Subcutaneous preadipocyte (primary cell): Measurements from ENCODE around the gene ANKRD61.

DNA sequence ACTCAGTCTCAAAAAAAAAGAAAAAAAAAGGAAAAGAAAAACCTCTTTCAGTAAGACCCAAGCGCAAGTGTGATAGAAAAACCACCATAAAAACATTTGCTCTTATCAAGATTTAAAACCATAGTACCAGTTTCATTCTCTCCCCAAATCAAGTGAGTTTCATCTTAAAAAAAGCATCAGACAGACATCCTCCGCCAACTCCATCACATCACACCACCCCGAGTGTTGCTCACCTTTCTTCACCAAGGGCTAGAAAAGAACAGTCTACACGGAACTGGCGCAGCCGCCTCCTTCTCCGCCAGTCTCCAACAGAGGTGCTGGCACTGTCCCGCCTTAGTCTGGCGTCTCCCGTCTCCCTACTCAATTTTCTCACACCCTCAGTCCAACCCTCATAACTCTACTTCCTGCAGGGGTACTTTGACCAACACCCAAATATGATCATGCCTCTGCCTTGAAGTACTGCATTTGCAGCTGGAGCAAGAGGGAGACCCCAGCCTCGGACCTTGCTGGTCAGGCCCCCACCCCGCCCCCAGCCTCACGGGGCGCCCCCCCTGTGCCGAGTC lies 46.9 kb upstream of the WIPI2 start:
- CAGE, long polyA plus RNA: no peak

DNA sequence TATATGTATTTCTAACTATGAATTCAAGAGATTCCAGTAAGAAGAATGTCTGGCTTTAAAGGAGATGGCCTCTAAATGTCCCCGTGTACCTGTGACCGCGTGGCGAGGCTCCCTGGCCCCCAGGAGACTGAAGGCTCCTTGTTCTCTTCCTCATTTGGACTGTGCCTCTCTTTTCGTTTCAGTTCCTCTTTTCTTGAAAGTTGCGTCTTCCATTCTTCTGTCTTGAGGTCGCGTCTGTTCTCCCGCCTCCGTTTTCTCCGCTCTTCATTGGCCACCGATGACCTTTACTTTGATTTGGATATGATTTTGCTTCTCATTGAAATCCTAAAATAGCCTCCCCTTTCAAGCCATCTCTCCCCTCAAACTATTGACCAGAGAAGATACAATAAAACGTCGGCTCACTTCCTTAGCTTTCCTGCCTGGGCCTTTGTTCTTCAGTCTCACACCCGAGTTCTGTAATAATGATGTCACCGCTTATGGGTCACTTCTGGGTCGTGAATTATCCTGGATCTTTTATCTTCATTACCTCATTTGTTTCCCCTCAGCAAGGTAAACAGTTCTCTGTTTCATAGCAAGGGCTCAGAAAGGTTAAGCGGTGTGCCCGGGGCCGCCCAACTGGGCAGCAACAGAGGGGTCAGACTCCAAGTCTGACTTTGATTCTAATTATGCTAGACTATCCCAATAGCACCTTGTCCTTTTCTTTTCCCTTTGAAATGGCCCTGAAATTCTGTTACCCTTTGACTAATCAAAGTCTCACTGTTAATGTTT lies 28.8 kb downstream of the WIPI2 start:
- CAGE, long polyA plus RNA: no peak

- CAGE, long polyA plus RNA: no peak
Measured at GRCh38 chr7:5223492-5224001, 33.5 kb downstream of the WIPI2 start.

DNA sequence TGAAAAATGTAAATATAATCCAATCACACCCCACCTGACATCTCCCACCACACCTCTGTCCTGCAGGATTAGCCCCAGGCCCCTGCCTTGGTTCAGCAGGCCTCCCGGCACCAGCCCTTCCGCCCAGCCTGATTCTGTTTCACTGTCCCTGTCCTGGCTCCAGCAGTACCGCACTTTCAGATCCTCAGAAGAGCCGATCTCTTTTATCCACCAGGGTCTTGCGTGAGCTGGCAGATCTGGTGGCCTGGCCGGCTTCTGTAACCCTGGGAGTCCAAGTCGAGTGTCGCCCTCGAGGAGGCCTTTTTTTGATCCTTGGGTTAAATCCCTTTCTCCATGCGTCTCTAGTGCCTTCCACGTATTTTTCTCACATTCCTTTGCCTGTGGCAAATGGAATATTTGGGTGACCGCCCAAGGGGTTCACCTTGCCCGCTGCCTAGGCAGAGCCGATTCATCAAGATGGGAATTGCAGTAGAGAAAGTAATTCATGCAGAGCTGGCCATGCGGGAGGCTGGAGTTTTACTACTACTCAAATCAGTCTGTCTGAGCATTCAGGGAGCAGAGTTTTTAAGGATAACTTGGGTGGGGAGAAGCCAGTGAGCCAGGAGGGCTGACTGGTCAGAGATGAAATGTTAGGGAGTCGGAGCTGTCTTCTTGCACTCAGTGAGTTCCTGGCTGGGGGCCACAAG lies 34.1 kb downstream of the WIPI2 start:
- CAGE, long polyA plus RNA: no peak

GRCh38 chr7:5225304-5226554 lies 35.7 kb downstream of the WIPI2 start:
- CAGE, long polyA plus RNA: no peak

- CAGE, long polyA plus RNA: no peak
Measured at GRCh38 chr7:5425240-5425522, 1.5 kb upstream of the TNRC18 start.

GRCh38 chr7:5528928-5529487 lies 1.4 kb downstream of the ACTB start:
- CAGE, long polyA plus RNA: no peak

DNA sequence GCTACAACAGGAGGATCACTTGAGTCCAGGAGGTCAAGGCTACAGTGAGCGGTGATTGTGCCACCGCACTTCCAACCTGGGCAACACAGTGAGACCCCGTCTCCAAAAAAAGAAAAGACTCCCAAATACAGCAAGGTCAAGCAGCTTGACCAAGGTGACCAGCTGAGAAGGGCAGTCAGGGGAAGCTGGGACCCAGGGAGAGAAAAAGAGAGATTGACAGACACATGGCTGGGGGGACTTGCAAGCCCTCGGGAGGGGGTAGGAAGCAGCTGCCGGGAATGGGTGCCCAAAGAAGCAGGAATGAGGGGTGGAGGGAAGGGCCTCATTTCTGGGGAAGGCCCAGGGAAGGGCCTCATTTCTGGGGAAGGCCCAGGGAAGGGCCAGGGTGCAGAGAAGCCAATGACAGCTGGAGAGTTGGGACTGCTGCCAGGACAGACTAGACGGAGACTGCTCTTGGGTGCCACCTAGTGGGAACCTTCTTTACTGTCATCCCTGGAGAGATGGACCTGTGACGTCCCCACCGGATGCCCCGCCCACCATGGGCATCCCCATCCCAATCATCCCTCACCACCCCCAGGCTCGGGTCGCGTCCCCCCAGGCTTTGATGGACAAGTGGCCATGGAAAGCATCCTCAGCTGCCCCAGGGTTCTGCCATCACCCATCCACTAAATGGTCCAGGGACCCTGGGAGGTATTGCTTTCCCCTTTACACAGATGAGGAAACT lies 28.3 kb upstream of the ACTB start:
- CAGE, long polyA plus RNA: no peak

- CAGE, long polyA plus RNA: no peak
Measured at GRCh38 chr7:5610337-5610855, 17.8 kb downstream of the FSCN1 start.

GRCh38 chr7:5622288-5622873 lies 29.8 kb downstream of the FSCN1 start:
- CAGE, long polyA plus RNA: no peak

- CAGE, long polyA plus RNA: no peak
Measured at GRCh38 chr7:5636285-5637521, 44.1 kb downstream of the FSCN1 start.

DNA sequence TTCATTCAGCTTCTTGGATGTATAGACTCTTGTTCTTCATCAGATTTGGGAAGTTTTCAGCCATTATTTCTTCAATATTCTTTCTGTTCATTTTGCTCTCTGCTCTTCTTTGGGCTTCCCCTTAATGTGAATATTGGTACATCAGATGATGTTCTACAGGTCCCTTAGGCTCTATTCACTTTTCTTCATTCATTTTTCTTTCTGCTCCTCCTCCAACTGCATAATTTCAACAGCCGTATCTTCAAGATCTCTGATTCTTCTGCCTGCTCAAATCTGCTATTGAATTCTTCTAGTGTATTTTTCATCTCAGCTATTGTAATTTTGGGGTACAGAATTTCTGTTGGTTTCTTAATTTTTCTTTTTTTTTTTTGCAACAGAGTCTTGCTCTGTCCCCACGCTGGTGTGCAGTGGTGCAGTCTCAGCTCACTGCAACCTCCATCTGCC lies 52.6 kb downstream of the FSCN1 start:
- CAGE, long polyA plus RNA: no peak

GRCh38 chr7:5677936-5678458 lies 85.4 kb downstream of the FSCN1 start:
- CAGE, long polyA plus RNA: no peak

DNA sequence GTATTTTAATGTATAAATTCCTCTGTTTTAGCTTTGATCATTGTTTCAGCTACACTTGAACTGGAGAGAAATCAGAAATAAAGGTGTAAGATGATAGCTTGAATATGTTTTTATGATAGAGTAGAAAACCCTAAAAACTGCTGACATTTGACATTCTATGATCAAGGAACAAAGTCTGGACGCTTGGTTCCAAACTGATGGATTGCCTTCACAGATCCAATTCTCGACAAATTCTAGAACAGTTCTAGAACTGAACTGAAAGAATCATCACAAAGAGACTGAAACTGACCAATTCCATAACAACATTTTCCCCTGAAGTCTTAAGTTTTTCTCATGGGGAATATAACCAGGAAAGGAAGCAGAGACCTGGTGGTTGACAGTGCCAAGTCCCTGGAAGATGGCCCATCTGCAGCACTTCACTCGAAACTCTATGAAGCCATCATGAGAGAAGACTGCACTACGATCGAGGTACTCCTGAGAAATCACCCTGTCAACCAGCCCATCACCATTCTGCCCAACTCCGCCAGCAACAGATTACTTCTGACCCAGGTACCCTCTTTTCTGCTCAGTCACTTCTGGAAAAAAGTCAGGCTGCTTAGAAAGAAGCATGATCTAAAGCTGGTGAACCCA lies at the start of gene ANKRD61:
TSS of gene ANKRD61 (plus strand) at position 334 of the 630 bp plus-strand sequence.
- CAGE, long polyA plus RNA: no peak

DNA sequence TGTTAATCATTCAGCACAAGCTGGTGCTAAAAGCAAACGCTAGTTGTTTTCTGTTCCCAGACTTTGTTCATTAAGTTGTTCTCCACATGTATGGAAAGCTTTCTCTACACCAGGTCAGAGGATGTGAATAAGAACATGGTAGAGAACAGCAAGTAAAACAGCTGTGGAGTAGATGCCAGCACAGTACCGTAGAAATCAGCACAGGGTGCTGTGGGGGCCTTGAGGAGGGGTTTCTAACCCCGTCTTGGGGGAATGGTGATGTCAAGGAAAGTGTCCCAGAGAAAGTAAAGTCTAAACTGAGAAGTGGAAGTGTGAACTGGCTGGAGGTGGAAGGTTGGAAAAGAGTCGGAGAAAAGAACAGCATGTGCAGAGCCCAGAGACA lies 4.1 kb downstream of the USP42 start:
- CAGE, long polyA plus RNA: no peak

DNA sequence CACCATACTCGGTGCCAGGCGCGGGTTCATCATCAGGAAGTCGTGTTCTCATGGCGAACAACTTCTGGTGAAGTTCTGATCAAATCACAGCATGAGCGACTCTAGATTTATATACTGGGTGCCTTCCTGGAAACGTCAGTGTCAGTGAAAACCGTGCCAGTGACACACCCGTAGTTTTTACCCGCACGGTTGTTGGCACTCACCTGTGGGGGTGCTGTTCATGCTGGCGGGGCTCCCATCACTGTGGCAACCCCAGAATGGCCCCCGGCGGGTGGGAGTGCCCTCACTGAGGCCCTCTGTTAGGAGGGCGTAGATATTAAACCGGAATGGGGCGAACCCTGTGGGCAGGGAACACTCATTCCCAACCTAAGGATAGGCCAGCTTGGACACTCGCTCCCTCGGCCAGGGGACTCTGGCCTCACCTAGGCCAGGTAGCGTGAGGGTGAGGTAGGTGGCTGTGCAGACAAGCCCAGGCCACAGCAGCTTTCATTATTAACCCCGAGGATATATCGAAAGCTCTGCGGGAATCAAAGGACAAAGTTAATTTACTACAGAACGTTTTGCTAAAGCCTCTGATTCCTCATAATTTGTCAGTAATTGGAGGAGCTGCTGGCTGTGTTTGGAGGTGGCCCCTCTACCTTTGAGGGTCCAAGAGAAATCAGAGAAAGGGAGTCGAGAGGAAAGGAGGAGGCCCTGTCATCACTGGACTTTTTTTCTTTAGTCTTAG lies 47.6 kb downstream of the USP42 start:
- CAGE, long polyA plus RNA: no peak

DNA sequence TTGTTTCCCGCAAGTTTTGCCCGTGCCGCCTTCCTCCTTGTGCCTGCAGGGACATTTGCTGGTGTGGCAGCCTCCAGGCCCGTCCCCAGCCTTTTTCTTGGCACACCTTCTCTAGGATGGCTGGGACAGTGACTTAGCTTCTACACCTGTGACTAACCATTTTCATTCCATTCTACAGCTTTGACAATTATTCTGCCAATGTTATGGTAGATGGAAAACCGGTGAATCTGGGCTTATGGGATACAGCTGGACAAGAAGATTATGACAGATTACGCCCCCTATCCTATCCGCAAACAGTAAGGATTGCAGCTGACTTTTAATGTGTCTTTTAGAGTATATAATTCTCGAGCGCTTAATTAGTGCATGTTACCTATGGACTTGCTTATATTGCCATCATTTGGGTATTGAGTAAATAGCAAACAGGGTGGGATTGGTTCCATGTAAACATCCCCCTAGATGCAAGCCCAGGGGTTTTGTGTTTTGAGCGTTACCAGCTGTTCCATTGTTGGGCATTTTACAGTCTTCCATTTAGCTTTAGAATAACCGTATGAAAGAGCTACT lies 17.5 kb downstream of the RAC1 start:
- CAGE, long polyA plus RNA: no peak

DNA sequence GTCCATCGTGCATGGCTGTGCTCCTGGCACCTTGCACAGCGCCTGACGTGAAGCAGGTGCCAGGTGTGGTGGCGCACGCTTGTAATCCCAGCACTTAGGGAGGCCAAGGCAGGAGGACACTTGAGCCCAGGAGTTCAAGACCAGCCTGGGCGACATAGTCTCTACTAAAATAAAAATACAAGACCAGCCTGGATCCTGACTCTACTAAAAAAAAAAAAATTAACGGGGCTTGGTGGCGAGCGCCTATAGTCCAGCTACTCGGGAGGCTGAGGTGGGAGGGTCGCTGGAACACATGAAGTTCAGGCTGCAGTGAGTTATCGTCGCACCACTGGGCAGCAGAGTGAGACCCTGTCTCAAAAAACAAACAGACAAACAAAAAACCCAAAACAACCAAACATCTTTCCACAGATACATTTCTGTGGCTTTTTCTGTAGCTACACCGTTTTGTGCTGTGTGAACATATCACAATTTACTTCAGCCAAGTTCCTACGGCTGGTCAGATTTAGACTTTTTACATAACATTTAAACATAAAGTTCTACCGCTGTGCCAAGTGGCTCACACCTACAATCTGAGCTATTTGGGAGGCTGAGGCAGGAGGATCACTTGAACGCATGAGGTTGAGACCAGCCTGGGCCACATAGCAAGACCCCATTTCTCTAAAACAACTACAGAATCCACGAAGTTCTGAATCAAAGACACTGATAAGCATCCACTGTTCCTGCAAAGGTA lies 30.5 kb downstream of the DAGLB start:
- CAGE, long polyA plus RNA: no peak

GRCh38 chr7:6424006-6424482 lies 23.7 kb downstream of the DAGLB start:
- CAGE, long polyA plus RNA: no peak

GRCh38 chr7:6424483-6424868 lies 23.3 kb downstream of the DAGLB start:
- CAGE, long polyA plus RNA: no peak